Osteocyte (in vitro differentiated cells): ENCODE results near the gene MCUR1.

- PRO-cap, result no peak
Observed at GRCh38 chr6:12956875-12958141, 240.7 kb downstream of the PHACTR1 start.

- PRO-cap, result no peak
Observed at GRCh38 chr6:13013362-13014493, 297.2 kb downstream of the PHACTR1 start.

GRCh38 chr6:13355831-13356586 is 27.7 kb upstream of the TBC1D7 start:
- PRO-cap, result no peak

DNA sequence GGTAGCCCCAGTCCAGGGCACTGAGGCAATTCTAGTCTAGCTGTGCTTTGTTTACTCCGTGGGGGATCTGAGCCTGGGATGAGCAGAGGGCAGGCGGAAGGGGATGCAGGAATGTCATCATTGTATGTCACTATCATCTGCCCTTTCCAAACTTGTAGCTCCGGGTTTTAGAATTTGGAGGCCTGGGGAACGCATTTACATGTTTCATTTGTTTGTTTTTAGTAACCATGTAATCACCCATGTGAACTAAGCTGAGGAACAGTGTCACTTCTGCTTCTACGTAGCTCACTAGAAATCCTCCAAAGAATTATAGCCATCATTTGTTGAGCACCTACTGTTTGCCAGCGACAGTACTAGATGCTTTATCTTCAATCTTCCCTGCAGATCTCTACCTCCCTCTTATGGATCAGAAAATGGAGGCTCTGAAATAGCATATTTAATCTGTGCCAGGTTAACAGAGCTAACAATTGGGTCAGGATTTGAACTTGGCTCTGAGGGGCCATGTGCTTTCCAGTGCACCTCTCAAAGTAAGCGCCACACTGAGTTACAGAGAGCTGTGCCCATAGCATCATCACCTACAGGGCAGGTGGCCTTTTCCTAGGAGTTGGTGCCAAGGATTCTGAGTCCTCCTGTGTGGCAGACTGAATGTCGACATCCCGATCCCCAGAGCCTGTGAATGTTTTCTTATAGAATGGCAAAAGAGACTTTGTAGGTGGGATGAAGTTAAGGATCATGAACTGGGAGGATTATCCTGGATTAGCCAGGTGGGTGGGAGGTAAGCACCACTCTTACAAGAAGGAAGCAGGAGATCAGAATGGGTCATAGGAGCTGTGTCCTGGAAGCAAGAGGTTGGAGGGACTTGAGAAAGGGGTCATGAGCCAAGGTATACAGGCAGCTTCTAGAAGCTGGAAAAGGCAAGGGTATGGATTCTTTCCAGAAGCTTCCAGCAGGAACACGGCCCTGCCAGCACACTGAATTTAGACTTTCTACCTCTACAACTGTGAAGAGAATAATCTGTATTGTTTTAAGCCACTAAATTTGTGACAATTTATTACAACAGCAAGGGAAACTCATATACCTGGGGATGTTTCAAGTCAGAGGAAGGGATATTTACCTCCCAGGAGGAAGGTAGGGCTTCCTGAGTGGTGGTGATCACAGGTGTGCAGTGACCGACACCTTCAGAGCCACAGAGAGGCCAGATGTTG is 67.9 kb upstream of the TBC1D7 start:
- PRO-cap, result no peak

DNA sequence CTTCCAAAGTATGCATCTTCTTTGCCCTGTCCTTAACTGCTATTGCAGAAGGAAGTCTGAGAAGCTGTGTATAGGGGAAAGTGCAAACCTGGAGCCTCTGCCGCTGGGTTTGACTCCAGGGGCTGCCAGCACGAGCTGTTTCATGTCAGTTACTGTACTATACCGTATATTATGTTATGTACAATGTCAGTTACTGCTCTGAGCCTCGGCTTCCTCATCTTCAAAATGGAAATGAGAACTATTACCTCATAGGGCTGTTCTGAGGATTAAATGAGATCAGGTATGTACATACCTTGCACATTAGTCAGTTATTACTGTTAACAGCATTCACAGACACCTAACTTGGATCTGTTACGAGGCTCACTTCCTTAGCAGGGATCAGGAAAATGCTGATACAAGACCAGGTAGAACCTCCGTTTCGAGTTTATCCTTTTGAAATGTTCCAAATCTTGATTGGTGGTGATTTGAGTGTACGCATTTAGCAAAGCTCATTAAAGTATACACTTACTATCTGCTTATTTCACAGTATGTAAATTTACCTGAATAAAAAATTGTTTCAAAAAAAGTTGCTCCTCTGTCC is 69.7 kb upstream of the TBC1D7 start:
- PRO-cap, result no peak

GRCh38 chr6:13406614-13407274 is 78.4 kb upstream of the TBC1D7 start:
- PRO-cap, result no peak

- PRO-cap, result no peak
Observed at GRCh38 chr6:13445079-13445809, 42.2 kb downstream of the GFOD1 start.

DNA sequence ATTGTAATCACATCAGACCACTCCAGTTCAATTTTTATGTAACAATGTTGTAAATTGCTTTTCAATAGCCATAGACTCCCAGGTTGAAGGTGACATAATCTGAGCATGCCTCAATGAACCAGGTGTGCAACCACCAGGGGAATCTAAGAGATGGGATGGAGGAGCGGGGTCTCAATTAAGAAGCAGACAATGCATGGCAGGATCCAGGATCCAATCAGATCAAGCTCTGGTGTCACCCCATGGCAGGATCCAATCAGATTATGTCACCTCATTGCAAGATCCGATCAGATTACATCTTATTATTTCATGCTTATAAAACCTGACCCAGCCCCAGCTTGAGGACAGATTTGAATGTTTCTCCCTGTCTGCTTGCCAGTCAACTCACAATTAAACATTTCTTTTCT is 14.5 kb upstream of the SIRT5 start:
- PRO-cap, result no peak

GRCh38 chr6:13614080-13615036 is 777 bp upstream of the NOL7 start:
- PRO-cap, result unidirectional peak, plus-strand start at chr6:13614641

GRCh38 chr6:13620660-13621601 is 5.8 kb downstream of the NOL7 start:
- PRO-cap, result no peak

DNA sequence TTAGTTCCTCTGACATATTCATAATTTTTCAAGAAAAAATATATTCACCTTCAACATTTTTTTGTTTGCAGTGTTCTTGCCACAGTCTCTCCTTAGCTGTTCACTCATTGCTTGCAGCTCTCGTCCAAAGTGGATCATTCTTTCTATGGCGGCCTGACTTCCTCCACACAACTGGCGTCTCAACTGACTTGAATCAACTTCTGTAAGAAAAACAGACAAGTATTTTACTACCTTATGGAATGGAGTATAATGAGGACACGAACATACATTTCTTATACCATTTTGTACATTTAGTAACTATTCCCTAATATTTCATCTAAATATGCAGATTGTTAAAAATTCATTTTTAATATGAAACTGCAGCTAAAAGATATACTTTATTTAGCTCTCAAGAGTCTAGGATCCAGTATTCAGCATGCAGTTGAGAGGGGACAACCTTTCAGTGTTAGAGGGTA is 17.2 kb downstream of the NOL7 start:
- PRO-cap, result no peak

DNA sequence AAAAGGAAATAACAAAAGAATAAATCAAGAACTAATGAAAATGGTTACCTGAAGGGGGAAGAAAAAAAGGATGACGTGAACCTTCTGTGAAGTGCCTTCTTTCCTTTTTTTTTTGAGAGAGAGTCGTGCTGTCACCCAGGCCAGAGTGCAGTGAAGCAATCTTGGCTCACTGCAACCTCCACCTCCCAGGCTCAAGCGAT is 30.0 kb downstream of the RANBP9 start:
- PRO-cap, result no peak

- PRO-cap, result no peak
Observed at GRCh38 chr6:13695238-13695945, 16.2 kb downstream of the RANBP9 start.

GRCh38 chr6:13814390-13815019 is at the start of gene MCUR1:
TSS of gene MCUR1 (minus strand) at chr6:13814557.
- PRO-cap, result bidirectional peak, plus-strand start at chr6:13814709, minus-strand start at chr6:13814557

GRCh38 chr6:14128885-14129604 is 11.5 kb downstream of the CD83 start:
- PRO-cap, result no peak

GRCh38 chr6:14153915-14154572 is 36.5 kb downstream of the CD83 start:
- PRO-cap, result no peak

- PRO-cap, result no peak
Observed at GRCh38 chr6:14210128-14210709, 92.6 kb downstream of the CD83 start.

DNA sequence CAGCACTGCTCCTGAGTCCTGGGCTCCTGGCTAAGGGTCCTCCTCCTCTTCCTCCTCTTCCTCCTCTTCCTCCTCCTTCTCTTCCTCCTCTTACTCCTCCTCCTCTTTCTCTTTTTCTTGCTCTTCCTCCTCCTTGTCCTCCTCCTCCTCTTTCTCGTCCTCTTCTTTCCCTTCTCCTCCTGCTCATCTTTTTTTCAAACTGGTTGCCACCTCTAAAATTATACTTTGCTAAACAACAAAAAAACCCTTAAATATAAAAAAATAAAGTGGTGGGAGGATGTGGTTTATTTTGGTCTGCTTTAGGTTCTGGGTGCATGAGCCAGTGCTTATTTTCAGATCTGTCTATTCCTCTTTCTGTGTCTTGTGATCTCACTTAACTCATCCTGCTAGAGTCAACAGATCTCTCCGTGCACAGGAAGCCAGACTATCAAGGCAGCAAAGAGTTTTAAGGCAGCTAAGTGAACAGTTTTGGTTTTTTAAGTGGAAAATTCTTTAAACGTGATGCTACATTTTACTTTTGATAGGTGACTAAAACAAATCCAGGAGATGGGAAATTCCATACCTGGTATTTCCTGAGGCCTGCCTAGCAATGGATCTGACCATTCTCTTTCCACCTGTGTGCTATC is 159.4 kb downstream of the CD83 start:
- PRO-cap, result no peak

- PRO-cap, result no peak
Observed at GRCh38 chr6:15246340-15246950, 576 bp downstream of the JARID2 start.

GRCh38 chr6:15246951-15247407 is 1.1 kb downstream of the JARID2 start:
- PRO-cap, result no peak